Rectum (tissue), 1 donor: ENCODE measurements around a stretch of chr16.

DNA sequence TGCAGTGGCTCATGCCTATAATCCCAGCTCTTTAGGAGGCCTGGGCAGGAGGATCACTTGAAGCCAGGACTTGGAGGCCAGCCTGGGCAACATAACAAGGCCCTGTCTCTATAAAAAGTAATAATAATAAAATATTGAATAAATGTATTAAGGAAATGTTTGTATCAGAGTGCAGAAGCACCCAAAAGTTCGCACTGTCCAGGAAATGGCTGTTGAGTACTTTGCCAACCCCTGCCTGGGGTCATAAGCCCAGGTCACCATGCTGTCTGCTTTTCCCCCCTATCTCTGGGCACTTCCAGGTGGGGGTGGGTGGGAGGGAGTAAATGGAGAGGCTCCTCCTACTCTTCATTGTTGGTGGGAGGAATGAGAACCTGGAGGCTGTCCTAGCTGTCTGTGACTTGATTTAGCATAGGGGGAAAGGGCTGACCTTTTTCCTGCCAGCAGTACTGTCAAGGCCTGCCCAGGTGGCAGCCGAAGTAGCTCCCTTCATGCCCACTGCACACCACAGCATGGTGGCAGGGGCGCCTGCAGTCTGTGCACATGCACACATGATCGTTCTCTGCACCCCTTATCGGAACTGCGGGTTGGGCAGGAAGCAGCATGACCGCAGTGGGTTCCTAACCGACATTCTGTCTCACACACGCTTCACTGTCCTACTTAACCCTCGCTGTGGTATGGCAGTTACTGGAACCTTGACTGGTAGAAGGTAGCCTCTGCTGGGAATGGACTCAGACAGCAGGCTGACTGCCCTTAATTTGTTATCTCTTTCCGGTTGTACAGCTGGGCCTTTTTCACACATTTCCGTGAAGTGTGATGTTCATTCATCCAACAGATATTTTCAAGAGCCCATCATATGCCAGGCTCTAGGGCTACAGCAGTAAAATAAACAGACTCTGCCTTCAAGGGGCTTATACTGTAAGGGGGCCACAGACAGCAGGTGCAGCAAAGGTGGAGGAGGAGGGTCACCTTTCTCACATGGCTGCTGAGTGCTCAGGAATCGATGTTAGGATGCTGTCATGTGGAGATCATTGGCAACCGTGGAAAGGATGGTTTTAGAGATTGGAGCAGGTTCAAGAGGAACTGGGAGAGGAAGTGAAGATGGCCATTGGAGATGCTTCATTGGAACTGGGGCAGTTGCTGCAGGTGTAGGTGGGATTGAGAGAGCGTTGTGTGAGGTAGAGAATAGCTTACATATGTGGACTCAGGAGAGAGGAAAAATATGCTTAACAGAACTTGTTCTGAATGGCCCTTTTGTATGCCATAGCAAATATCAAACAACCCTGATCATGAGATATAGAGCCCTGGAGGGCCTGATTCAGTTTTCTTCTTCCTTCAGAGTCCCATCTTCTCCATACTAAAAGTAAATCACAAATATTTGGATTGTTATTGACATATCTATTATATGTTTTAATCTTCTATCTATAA, 41.3 kb downstream of the LDHD start:
- PRO-cap, result no peak

GRCh38 chr16:75098360-75098842, 18.2 kb downstream of the LDHD start:
- PRO-cap, result no peak

GRCh38 chr16:75108620-75109826, 7.6 kb downstream of the LDHD start:
- PRO-cap, result bidirectional peak, plus-strand start at chr16:75109246, minus-strand start at chr16:75109115

DNA sequence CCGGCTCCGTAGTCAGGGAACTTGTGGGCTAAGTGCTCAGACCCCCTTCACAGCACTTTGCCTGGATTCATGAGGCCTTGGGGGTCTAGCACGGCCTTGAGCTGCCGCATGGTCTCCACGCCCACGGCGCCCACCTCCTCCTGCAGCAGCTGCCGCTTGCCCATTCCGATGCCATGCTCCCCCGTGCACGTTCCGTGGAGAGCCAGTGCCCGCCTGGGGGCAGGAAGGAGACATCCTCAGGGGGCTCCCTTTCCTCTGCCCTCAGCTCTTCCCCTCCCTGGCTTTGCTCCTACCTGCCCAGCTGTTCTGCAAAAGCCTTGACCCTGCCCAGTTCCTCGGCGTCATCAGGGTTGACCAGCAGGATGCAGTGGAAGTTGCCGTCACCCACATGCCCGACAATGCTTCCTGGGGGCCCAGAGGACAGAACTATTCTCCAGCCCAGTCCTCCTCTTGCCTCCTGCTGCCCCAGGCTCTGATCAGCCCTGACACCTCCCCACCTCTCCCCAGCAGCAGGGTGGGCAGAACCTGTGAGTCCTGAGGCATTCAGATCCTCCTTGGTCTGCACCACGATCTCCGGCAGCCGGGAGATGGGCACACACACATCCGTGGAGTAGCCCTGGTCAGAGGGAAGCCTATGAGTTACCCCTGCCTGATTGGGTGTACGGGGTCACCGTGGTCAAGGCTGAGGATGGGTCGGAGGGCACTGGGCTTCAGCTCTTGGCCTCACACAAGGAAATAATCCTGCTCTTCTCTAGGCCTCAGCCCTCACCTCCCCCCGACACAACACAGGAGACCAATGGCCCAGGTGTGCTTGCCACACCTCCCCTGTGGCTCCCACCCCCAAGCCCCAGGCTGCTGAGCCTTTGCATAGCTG, 4.0 kb downstream of the LDHD start:
- PRO-cap, result no peak

- PRO-cap, result no peak
Observed at GRCh38 chr16:75227250-75228277, 8.8 kb downstream of the CTRB1 start.

DNA sequence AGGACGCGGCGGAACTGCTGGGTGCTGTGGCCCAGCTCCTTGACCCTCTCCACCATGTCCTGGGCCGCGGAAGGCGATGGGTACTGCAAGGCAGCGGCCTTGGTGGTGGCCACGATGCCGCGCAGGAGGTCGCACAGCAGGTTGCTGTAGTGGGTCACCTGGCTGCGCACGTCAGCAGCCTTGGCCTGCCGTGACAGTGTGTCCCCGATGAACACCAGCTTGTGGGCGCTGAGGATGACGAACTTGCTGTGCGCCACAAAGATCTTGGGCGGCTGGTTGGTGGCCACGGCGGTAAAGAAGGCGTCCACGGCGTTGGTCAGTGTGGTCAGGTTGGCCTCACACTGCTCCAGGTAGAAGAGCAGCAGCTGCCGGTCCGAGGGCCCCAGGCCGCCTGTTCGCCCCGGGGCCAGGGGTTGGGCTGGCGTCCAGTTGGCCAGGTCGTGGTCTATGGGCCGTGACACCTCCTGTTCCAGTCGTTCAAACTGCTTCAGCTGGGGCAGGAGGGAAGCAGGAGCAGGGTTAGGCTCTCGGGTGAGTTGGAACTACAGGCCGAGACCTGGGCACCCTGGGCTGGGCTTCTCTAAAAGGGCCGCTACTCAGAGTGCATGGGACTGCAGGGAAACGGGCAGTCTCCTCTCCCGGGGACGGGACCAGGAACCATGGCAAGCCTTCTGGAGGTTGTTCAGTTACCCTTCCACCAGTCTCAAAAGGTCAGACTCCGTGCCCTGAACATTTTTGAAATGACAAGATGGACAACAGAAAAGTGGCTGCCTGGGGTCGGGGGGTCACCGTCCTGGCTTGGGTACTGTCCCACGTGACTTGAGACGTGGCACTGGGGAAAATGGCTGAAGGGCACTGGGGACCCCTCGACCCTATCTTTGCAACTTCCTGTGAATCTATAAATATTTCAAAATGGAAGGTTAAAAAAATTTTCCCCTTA, 11.0 kb downstream of the CTRB1 start:
- PRO-cap, result no peak

- PRO-cap, result no peak
Observed at GRCh38 chr16:75372370-75372793, 60.9 kb downstream of the CFDP1 start.

DNA sequence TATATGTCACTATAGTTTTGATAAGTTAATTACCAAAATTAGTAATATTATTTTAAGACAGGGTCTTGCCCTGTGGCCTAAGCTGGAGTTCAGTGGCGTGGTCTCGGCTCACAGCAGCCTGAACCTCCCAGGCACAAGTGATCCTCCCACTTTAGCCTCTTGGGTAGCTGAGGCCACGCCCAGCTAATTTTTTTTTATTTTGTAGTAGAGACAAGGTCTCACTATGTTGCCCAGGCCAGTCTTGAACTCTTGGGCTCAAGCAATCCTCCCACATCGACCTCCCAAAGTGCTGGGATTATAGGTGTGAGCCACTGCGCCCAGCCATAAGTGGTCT, 11.9 kb upstream of the CFDP1 start:
- PRO-cap, result no peak

GRCh38 chr16:77192437-77192989, 1.5 kb downstream of the MON1B start:
- PRO-cap, result no peak

DNA sequence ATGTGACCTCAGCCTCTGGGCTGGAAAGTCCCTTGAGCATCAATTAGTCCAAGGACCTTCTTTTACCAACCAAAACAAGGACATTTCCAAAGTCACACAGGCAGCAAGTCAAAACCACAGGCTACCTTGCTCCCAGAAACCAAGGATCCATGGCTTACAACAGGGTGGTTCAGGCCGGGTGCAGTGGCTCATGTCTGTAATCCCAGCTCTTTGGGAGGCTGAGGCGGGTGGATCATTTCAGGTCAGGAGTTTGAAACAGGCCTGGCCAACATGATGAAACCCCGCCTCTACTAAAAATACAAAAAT, 11.7 kb upstream of the VAT1L start:
- PRO-cap, result no peak

DNA sequence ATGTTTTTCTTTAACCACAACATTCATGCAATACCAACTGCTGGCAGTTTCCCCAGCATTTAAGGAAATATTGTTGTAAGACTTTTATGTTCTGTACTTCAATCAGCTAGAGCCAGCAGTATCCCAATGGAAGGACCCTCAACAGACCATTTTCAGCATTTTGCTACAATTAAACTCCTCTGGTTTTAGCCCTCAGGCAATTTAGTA, 362.3 kb downstream of the WWOX start:
- PRO-cap, result bidirectional peak, plus-strand start at position 115 of the sequence, minus-strand start outside the sequence

DNA sequence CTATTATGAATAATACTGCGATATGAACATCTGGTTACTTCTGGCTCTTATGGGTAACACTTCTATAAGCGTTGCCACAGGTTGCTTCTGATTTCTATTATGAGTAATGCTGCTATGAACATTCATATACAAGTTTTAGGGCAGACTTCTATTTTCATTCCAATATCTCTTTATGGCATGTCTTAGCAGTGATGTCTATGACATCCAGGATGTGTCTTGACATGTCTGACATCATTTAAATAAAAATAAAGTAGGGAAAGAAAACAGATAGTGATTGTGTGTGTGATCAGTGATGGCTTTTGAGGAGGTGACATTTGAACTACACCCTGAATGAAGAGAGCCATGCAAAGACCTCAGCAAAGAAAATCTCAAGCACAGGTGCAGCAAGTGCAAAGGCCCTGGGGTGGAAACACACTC, 564.0 kb downstream of the WWOX start:
- PRO-cap, result no peak

- PRO-cap, result no peak
Observed at GRCh38 chr16:78706607-78706839, 607.1 kb downstream of the WWOX start.

GRCh38 chr16:79542038-79542767, 58.3 kb downstream of the MAF start:
- PRO-cap, result no peak

DNA sequence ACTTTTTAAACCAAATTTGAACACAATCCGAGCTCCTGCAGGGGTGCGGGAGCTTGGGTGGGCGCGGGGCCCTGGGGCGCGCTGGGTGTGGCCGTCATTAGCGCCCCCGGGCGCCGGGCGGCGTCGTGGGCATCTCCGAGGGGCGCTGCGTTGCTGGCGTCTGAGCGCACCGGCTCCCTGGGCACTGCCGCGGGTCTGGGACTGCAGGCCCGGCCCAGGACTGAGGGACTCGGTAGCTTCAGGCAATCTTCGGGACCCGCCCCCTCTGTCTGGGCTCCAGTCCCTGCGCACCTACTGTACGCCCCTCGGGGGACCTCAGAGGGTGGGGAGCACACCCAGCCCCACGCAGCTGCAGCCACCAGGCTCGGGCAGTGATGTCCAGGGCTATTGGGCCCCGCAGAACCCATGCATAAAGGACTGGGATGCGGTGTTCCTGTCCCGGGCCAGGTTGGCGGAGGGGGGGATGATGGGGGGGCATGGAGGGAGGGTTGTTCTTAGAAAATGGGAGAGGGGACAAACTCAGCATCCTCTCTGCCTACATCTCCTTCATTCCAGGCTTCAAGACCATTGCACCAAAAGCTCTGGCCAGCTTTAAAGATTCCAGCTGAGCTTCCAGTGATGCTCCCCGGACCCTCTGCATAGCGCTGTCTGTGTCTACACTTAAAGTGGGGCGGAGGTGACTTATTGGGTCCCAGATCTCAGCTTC, 10.6 kb downstream of the MAF start:
- PRO-cap, result unidirectional peak, minus-strand start at position 186 of the sequence

DNA sequence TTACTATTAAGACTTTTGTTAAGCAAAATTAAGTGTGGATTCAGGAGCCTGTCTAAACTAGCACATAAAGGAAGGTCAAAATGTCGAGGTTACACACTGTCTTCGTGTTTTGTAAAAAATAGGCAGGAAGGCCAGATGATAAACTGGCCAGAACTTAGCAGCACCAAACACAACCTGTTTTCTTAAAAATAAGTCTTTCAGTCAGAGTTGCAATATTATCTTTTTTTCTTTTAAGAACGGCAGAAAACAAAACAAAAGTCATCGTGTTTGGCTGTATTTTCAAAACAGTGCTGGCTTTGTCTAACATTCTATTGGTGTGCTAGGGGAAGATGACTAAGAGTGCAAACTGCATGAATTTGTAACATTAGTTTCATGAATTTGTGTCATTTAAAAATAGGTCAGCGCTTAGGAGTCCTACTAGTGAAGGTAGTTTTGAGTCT, 5.3 kb downstream of the MAF start:
- PRO-cap, result no peak

- PRO-cap, result no peak
Observed at GRCh38 chr16:79606024-79606395, 5.5 kb upstream of the MAF start.

GRCh38 chr16:79769285-79769628, 168.7 kb upstream of the MAF start:
- PRO-cap, result no peak

DNA sequence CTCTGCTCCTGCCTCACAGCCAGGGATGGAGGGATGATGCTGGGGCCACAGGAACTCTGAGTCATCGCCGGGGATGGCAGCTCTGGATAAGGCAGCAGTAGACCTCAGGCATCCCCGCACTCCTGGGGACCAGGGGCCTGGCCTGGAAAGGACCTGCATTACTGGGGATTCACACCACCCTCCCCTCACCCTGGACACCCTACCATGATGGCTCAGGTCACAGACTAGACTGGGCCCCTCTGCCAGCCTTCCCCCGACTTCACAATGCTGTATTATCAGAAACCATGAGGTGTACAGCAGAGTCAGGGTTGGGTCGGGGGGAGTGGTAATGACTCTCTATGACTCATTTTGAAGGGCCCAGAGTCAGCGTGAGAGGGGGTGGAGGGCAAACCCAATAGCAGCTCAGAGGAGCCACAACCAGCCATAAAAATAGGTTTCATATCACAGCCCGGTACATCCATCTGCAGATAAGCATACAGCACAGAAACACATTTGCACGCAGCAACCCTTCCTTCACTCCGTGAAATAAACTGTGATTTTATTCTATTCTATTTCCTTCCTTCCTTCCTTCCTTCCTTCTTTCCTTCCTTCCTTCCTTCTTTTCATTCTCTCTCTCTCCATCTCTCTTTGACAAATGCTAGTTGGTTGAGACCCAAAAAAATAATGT, 28.8 kb downstream of the DYNLRB2 start:
- PRO-cap, result no peak

- PRO-cap, result no peak
Observed at GRCh38 chr16:80937932-80938825, 68.5 kb downstream of the CMC2 start.